ENCODE measurements around a stretch of chr10.

DNA sequence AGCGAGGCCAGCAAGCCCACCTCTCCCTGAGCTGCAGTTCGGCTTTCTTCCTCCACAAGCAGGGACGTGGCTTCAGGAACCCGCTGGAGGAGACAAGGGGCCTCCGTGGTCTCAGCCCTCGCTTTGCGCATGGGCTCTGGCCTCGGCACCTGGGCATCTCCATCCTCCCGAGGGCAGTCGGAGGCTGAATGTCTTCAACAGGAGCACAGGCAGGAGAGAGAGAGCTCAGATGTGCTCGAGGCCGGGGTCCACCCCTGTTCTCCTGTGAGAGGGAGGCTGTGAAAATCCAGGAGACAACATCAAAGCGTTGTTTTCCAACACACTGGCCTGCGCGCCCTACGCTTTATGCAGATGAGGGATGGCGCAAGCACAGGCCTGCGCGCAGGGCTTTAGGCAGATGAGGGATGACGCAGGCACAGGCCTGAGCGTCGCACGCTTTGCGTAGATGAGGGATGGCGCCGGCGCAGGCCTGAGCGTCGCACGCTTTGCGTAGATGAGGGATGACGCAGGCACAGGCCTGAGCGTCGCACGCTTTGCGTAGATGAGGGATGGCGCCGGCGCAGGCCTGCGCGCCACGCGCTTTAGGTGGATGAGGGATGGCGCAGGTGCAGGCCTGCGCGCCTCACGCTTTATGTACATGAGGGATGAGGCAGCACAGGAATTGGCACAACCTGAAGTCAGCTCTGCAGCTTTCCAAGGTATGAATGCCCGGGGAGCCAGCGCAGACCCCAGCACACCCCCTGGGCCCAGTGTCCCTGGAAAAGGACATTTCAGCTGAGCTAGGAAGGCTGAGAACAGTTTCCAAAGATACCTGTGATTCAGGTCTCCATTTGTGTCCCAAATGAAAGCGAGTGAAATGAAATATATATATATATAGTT is 103.3 kb downstream of the WDR37 start:
- PRO-cap, 5 experiments: no peak in any of the 5 experiments
- RAMPAGE, long total RNA, 2 experiments: no peak in any of the 2 experiments
- RRBS: 97% methylated on average over 6 of the region's 50 CpGs

- PRO-cap, 5 experiments: no peak in any of the 5 experiments
- RAMPAGE, long total RNA, 2 experiments: no peak in any of the 2 experiments
- RRBS: no CpG with 5 or more reads among the region's 4 CpGs
These were observed 288.9 kb downstream of the ADARB2 start for GRCh38 chr10:1448280-1448942.

GRCh38 chr10:3045552-3046801 is 21.4 kb upstream of the PFKP start:
- PRO-cap, 5 experiments: no peak in any of the 5 experiments
- RAMPAGE, long total RNA, 2 experiments: no peak in any of the 2 experiments
- RRBS: 26% methylated on average over 7 of the region's 17 CpGs

GRCh38 chr10:3070139-3070434 is 2.7 kb downstream of the PFKP start:
- PRO-cap, 5 experiments: no peak in any of the 5 experiments
- RAMPAGE, long total RNA, 2 experiments: no peak in any of the 2 experiments
- RRBS: no CpG with 5 or more reads among the region's 4 CpGs

- PRO-cap, 5 experiments: no peak in any of the 5 experiments
- RAMPAGE, long total RNA, 2 experiments: no peak in any of the 2 experiments
- RRBS: 97% methylated on average over 13 of the region's 34 CpGs
These were observed 52.5 kb downstream of the PFKP start for GRCh38 chr10:3119696-3120323.

- PRO-cap, 5 experiments: no peak in any of the 5 experiments
- RAMPAGE, long total RNA, 2 experiments: no peak in any of the 2 experiments
- RRBS: no CpG with 5 or more reads among the region's 7 CpGs
These were observed 41.5 kb downstream of the PITRM1 start for GRCh38 chr10:3130895-3131613.

DNA sequence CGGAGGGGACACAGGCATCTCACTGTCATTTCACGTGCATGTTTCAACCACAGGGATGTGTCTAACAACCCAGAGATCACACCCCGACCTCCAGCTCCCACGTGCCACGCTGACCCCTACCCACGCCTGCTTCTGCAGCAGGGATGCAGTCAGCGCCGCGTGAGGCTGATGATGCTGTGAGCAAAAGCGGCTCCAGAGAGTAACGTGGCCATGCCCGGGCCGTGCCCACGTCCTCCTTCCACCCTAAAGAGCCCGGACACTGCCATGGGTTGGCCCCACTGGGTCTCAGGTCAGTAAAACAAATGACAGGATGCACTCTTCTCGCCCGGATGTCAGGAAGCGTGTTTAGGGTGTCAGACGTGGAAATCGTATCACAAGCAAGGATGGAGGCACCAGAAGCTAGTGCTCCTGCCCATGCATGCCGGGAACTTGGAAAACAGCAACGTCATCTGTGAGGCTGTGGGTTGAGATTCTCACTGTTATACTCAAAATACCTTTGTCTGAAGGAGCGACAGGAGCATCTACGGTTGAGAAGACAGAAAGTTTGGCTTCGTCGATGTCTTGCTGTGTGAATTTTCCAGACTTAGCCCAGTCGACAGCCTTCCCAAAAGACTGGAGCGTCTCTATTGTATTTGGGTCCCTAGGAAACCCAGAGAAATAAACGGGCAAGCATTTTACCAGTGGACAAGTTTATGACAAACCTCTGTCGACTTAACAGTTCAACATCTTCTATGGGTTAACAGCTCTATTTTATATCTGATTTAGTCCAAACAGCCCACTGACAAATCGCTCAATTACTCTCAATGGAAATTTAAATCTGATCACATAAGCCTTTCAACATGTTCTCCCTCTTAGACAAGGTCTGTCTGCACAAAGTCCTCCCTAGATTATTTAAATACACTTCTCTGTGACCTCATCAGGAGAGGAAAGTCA is 33.9 kb downstream of the PITRM1 start:
- PRO-cap, 5 experiments: no peak in any of the 5 experiments
- RAMPAGE, long total RNA, 2 experiments: no peak in any of the 2 experiments
- RRBS: 95% methylated on average over 6 of the region's 31 CpGs

GRCh38 chr10:3240203-3241006 is 67.8 kb upstream of the PITRM1 start:
- PRO-cap, 5 experiments: peak in 4 of 5 experiments; most common plus-strand start chr10:3240733 (in 4); most common minus-strand start chr10:3240607 (in 4)
- RAMPAGE, long total RNA, 2 experiments: no peak in any of the 2 experiments
- RRBS: 48% methylated on average over 2 of the region's 25 CpGs

- PRO-cap, 5 experiments: peak in 1 of 5 experiments; most common minus-strand start chr10:3262975 (in 1)
- RAMPAGE, long total RNA, 2 experiments: no peak in any of the 2 experiments
- RRBS: no CpG with 5 or more reads among the region's 3 CpGs
These were observed 90.2 kb upstream of the PITRM1 start for GRCh38 chr10:3262821-3263058.

DNA sequence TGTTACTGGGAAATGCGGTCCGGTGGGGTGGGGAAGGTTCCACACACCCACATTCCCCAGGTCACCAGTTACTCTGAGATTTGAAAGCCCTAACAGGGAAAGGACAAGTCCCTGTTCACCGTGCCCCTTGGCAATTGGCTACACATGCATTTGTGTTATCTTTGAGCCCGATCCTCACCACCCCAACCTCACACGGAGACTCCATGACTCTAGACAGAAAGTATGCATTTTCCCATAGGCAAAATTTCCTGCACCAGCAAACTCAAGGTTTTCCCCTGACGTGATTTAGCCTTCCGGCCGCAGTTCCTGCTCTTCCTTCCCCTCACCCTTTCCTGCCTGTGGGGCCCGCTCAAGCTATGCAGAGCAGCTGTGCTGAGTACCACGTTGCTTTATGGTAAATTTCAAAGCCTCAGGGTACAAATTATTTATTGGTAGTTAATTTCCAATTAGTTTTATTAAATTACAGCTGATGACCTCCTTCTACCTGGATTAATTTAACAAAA is 282.8 kb upstream of the PITRM1 start:
- PRO-cap, 5 experiments: no peak in any of the 5 experiments
- RAMPAGE, long total RNA, 2 experiments: no peak in any of the 2 experiments
- RRBS: no CpG with 5 or more reads among the region's 10 CpGs

GRCh38 chr10:3493859-3495247 is 290.7 kb downstream of the KLF6 start:
- PRO-cap, 5 experiments: peak in 2 of 5 experiments; most common minus-strand start chr10:3494335 (in 2)
- RAMPAGE, long total RNA, 2 experiments: no peak in any of the 2 experiments
- RRBS: no CpG with 5 or more reads among the region's 38 CpGs

- PRO-cap, 5 experiments: no peak in any of the 5 experiments
- RAMPAGE, long total RNA, 2 experiments: no peak in any of the 2 experiments
- RRBS: no CpG with 5 or more reads among the region's 10 CpGs
These were observed 246.7 kb downstream of the KLF6 start for GRCh38 chr10:3538196-3538750.

GRCh38 chr10:3671527-3672213 is 113.3 kb downstream of the KLF6 start:
- PRO-cap, 5 experiments: no peak in any of the 5 experiments
- RAMPAGE, long total RNA, 2 experiments: no peak in any of the 2 experiments
- RRBS: no CpG with 5 or more reads among the region's 12 CpGs

DNA sequence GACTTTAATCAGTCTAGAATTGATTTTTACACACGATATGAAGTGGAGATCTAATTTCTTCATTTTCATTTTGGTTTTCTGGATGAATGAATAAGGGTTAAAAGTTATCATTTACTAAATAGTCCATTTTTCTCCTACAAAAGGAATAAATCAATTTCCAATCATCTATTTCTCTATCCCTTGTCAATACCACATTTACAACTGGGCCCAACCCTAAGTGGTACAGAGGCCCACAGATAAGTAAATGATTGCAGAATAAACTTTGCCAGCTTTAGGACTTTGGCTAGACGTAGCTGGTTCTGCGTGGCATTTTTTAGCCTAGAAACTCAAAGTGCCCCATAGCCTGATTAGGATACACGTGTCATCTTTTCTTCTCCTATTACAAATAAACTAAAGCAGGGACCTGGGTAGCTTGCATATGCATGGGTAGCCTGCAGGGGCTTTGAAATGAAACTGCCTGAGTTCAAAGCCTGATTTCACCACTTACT is 56.5 kb downstream of the KLF6 start:
- PRO-cap, 5 experiments: peak in 2 of 5 experiments; most common plus-strand start position 329 of the sequence (in 1); most common minus-strand start position 246 of the sequence (in 2)
- RAMPAGE, long total RNA, 2 experiments: no peak in any of the 2 experiments
- RRBS: no CpG with 5 or more reads among the region's 4 CpGs

GRCh38 chr10:3747121-3748451 is 37.4 kb downstream of the KLF6 start:
- PRO-cap, 5 experiments: peak in 1 of 5 experiments; most common plus-strand start chr10:3748299 (in 1); most common minus-strand start chr10:3748032 (in 1)
- RAMPAGE, long total RNA, 2 experiments: no peak in any of the 2 experiments
- RRBS: no CpG with 5 or more reads among the region's 36 CpGs

DNA sequence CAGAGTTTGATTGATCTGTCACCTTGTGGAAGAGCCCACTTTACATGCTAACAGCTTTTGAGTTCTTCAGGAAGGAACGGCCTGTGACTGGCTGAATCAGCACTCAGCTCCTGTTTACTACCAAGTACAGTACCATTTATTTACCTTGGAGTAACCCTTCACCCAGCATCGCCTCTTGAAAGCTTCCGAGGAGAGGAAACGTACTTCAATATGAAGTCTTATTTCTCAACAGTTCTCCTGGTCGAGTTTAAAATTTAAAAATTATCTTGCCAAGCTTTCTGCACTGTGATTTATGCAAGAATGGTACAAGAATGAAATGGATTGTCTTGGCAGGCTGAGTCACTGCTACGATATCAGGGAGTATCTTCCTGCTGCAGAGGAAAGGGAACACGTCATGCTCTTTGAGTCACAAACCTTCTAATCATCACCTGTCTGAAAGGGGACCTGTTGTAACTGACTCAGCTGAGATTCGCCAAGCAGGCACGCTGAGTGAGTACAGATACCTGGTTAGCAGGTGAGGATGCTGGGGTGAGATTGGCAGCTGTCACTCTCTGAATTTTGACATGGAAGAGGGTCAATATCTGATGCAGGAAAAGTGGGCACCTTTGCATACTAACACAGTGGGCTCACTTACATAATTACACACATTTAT is 30.1 kb downstream of the KLF6 start:
- PRO-cap, 5 experiments: peak in 1 of 5 experiments; most common plus-strand start position 465 of the sequence (in 1)
- RAMPAGE, long total RNA, 2 experiments: no peak in any of the 2 experiments
- RRBS: no CpG with 5 or more reads among the region's 9 CpGs

- PRO-cap, 5 experiments: no peak in any of the 5 experiments
- RAMPAGE, long total RNA, 2 experiments: no peak in any of the 2 experiments
- RRBS: 95% methylated on average over 9 of the region's 27 CpGs
These were observed 22.0 kb downstream of the KLF6 start for GRCh38 chr10:3762735-3763613.

- PRO-cap, 5 experiments: peak in 2 of 5 experiments; most common plus-strand start chr10:3764207 (in 2); most common minus-strand start chr10:3764131 (in 1)
- RAMPAGE, long total RNA, 2 experiments: no peak in any of the 2 experiments
- RRBS: no CpG with 5 or more reads among the region's 8 CpGs
These were observed 21.0 kb downstream of the KLF6 start for GRCh38 chr10:3763843-3764520.

GRCh38 chr10:3781569-3781948 is 3.5 kb downstream of the KLF6 start:
- PRO-cap, 5 experiments: peak in 1 of 5 experiments; most common minus-strand start chr10:3781739 (in 1)
- RAMPAGE, long total RNA, 2 experiments: no peak in any of the 2 experiments
- RRBS: 49% methylated on average over 17 of the region's 24 CpGs

DNA sequence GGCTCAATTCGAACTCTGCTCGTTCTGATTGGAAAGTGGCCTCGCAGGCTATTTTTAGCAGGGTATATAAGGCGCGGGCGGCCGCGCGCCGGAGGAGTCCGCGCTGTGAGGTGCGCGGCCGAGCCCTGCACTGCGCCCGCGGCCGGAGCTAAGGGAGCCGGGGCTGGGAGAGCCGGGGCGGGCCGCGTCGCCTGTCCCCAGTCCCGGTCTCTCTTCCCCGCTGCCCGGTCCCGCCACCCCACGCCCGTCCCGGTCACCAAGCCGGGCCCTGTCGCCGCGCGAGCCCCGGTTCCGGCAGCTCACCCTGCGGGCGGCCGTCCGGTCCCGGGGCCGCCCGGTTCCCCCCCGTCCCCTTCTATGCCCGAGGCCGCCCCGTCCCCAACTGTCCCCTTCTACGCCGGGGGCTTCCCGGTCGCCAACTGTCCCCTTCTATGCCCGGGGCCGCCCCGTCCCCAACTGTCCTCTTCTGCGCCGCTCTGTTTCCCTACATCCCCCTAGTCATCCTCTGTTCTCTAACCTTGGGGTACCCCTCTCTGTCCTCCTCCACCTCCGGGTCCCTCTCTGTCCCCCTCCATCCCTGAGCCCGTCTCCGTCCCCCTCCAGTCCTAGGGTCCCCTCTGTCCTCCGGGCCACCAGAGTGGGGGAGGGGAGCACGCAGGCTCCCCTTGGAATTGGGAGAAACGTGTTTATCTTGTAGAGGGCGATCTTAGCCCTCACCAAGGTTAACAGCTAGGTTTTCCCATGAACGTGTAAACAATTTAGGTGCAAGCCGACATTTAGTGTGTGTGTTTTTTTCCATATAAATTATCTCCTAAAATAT is 662 bp upstream of the KLF6 start:
- PRO-cap, 5 experiments: peak in 5 of 5 experiments; most common plus-strand start position 95 of the sequence (in 5); most common minus-strand start position 619 of the sequence (in 2)
- RAMPAGE, long total RNA, 2 experiments: start-site peak on the plus strand in 1 of 2 experiments, centred at position 93 of the sequence, 7 reads per replicate
- RRBS: 2% methylated on average over 24 of the region's 68 CpGs

All from liver (tissue), 9 donors.